ENCODE measurements around a stretch of chr2.

DNA sequence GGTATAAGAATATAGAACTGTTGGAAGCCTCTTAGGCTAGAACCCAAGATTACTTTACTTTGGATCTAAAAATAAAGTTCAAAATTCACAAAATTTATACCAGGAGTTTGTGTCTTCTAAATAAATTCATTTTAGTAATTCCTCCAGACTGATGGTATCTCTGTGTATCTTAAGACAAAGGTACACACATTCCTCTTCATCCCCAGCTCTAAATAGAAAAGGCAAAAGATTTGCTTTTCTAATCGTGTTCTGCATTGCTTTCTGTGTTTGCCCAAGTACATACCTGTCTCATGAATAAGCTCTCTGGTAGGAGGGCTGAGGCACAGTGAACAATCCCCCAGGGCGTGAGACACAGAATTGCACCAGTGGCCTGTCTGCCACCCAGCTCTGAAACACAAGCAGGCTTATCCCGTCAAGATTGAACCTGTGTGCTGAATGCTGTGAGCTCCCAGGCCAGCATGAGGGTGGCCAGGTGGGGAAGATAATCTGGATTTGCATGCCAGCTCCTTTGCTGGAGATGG, 176.1 kb downstream of the ACKR3 start:
- PRO-cap: no peak
- RAMPAGE, long total RNA: no peak

- PRO-cap: no peak
- RAMPAGE, long total RNA: no peak
Measured at GRCh38 chr2:236875572-236876412, 209.9 kb upstream of the COPS8 start.

GRCh38 chr2:237190992-237191505, 105.4 kb downstream of the COPS8 start:
- PRO-cap: bidirectional peak, plus-strand start at chr2:237191258, minus-strand start at chr2:237191077
- RAMPAGE, long total RNA: no peak

- PRO-cap: no peak
- RAMPAGE, long total RNA: no peak
Measured at GRCh38 chr2:237204807-237205663, 119.3 kb downstream of the COPS8 start.

- PRO-cap: bidirectional peak, plus-strand start at chr2:237314437, minus-strand start at chr2:237314335
- RAMPAGE, long total RNA: no peak
Measured at GRCh38 chr2:237314013-237314633, 99.8 kb downstream of the COL6A3 start.

DNA sequence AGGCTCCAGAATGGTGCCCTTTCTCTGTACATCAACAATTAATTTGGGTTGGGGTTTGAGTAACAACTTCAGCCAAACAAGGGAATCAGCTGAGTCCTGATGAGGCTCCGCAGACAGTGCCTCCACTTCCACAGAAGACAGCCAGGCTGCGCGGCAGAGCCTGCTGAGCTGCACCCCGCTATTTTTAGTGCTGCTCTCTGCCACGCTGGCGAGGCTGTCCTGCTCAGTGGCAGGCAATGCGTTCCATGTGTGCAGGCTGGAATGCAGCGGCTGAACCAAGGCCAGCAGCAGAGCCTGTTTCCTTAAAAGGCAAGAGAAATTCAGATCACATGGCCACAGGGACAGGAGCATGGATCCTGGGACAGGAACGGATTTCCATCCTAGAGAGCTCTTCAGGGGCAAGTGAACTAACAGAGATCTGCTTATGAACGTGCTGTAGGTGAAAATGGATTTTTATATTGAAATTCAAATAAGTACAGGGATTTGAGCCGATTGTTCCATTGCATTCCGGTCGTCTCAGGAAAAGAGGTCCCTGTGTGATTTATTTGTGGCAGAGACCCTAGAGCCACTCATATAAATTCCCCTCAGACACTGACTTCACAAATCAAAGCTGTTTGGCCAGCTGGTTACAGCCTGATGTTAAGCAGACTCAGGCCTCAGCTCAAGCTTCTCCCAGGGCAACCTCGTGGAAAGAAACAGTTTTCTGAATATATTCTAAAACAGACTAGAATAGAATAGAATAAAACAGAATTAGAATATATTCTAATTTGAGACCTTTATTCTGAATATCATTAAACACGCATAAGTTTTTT, 98.6 kb downstream of the COL6A3 start:
- PRO-cap: bidirectional peak, plus-strand start at position 336 of the sequence, minus-strand start at position 221 of the sequence; unidirectional peak, plus-strand start at position 625 of the sequence
- RAMPAGE, long total RNA: no peak

GRCh38 chr2:237354647-237355058, 59.3 kb downstream of the COL6A3 start:
- PRO-cap: no peak
- RAMPAGE, long total RNA: start-site peak on the minus strand at chr2:237354899-237354935, 169 reads

GRCh38 chr2:237368602-237369274, 45.2 kb downstream of the COL6A3 start:
- PRO-cap: no peak
- RAMPAGE, long total RNA: no peak

- PRO-cap: bidirectional peak, plus-strand start at chr2:237410351, minus-strand start at chr2:237410143
- RAMPAGE, long total RNA: no peak
Measured at GRCh38 chr2:237410056-237410503, 3.9 kb downstream of the COL6A3 start.

DNA sequence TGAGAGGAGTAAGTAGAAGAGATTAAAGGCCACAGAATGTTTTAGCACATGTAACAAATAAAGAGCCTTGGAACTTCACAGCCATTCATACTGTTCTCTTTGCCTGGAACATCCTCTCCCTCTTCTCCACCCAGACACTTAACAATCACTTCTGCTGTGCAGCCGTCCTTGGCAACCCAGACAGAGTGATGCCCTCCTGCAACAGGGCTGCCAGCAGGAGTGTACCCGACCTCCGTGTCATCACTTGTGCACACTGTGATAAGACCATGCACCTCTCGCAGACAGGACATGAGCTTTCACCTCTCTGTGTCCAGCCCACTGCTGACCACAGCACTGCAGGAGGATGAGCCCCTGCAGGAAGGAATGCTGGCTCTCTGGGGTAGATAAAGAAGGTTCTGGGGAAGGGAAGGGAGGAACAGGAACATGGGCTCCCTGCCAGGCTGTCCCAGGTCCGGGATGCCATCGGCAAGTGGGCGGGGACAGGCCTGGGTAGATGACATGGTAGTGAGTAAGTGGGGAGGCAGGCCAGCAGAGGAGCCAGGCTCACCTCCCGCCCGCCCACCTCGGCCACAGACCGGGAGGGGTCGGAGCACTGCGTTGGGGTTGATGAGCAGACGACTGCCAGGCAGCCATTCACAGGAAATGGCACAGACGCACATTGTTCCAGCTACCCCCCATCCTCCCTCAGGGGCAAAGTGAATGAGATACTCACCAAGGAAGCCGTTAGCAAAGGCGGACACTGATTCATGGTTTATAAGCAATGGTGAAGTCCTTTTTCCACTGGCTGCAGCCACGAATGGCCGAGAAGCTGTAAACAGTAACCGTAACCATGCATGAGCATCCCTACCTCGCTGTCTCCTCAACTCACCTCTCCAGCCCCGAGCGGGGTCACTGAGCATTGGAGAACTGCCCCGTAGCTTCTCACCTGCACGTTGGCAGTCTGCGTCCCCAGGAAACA, 18.7 kb upstream of the COL6A3 start:
- PRO-cap: no peak
- RAMPAGE, long total RNA: no peak

- PRO-cap: no peak
- RAMPAGE, long total RNA: no peak
Measured at GRCh38 chr2:237490156-237490865, 3.3 kb downstream of the MLPH start.

DNA sequence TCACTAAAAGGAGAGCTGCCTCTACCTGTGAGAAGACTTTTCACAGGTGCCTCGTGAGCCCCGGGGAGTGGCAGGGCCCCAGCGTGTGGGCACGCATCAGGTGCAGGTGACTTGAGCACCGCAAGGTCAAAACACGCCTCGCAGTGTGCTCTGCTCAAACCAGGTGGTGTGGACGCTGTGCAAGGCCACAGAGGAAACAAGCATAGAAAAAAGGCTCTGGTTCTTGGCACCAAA, 10.3 kb downstream of the MLPH start:
- PRO-cap: no peak
- RAMPAGE, long total RNA: no peak

GRCh38 chr2:237513174-237514268, 26.5 kb downstream of the MLPH start:
- PRO-cap: no peak
- RAMPAGE, long total RNA: no peak

DNA sequence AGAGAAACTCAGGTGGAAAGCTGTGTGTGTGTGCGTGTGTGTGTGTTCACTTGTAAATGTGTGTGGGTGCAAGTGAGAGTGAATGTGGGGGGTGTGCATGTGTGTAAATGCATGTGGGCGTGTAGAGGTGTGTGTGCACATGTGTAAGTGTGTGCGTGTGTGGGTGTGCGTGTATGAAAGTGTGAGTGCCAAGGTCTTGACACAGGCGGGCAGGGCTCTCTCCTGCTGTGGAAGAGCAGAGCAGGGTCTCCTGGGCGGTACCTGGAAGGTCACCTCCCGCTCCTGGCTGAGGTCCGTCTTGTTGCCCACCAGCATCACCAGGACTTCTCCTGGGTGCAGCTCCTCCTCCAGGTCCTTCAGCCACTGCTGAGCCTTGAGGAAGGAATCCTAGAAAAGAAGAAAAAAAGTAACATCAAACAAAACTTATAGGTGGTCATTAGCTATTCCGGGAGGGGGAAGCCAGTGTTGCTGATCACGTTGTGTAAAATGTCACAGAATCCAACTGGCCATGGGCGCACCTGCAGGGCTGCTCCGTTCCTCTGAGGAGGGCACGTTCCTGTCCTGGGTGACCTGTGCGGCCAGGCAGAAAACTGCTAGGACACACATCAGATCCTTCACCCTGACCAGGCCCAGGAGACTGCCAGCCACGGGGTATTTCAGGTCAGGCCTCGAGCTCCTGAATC, 10.8 kb downstream of the PRLH start:
- PRO-cap: no peak
- RAMPAGE, long total RNA: no peak

- PRO-cap: no peak
- RAMPAGE, long total RNA: no peak
Measured at GRCh38 chr2:237630787-237631546, 3.6 kb downstream of the LRRFIP1 start.

DNA sequence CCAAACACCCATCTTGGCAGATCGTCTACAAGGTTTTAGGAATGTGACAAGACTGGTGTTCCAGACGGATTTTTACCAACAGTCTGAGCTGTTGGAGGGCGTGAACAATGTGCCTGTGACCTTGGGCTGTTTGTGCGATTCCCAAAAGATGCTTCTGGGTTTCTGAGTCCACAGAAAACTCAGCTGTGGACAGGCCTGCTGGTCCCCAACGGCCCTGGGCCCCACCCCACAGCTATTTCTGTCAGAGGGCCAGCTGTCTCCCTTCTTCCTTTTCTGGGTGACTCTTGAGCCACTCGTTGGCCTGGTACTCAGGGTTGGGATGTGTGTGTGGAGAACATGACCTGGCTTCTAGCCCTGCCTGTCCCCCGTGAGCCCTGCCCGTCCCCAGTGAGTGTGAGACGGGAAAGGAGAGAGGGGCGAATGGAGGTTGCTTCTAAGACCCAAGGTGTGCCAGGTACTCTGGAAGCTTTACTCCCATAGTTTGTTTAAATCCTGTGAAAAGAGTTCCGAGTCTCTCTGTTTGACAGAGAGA, 5.9 kb downstream of the LRRFIP1 start:
- PRO-cap: no peak
- RAMPAGE, long total RNA: no peak

DNA sequence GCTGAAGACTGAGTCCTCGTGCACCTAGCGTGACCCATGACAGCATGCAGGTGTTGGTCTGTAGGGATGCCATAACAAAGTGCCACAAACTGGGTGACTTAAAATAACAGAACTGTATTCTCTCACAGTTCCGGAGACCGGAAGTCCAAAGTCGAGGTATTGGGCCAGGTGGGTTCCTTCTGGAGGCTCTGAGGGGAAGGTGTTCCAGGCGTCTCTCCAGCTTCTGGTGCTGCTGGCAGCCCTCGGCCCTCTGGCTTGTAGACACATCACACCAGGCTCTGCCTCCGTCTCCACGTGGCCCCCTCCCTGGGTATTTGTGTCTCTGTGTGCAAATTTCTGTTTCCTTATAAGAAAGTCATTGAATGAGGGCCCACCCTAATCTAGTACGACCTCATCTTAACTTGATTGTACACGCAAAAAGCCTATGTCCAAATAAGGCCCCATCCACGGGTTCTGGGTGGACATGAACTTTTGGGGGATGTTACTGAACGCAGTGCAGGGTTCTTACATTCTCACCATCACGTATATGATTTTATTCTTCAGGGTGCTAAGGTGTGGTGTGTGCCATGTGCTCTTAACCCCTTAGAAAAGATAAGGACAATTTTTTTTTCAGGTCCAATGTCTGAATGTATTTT, 34.6 kb downstream of the LRRFIP1 start:
- PRO-cap: no peak
- RAMPAGE, long total RNA: no peak

- PRO-cap: no peak
- RAMPAGE, long total RNA: no peak
Measured at GRCh38 chr2:237686792-237687293, 59.5 kb downstream of the LRRFIP1 start.

GRCh38 chr2:237732085-237732597, 66.4 kb upstream of the RBM44 start:
- PRO-cap: no peak
- RAMPAGE, long total RNA: no peak

GRCh38 chr2:237736069-237737223, 62.1 kb upstream of the RBM44 start:
- PRO-cap: no peak
- RAMPAGE, long total RNA: no peak